Heart (tissue), 3 donors: ENCODE results near the gene TTL.

DNA sequence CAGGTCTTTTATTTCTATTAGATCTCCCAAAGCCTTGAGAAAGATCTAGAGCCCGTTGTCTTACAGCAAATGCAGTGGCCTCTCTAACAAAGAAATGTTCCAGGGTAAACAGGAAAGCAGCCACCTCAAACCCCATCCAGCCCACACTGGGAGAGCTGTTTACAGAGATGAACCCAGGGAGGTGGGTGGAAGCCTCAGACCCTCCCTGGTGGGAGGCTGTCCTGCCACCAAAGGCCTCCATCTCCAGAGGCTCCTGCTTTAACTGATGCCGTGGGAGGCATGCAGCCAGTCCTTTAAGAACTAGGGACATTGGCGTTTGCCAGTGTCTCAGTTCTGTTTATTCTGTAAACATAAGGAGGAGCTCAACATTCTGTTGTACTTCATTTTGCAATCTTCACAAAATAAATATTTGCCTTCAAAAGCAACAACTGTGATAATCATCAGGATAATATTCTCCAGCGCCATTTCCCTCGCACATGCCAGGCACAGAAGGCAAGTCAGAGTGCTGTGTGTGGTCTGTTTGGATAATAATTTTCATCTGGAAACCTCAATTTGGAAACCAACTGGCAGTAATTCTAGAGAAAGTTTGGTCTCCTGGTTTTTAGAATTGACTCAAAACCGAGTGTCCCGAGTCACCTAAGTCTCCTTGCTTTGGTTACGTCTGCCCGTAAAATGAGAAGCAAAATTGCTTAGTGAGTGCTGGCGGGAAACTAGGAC, 6.7 kb downstream of the EDAR start:
- RAMPAGE, long total RNA, 2 experiments, result no peak in any of the 2 experiments

DNA sequence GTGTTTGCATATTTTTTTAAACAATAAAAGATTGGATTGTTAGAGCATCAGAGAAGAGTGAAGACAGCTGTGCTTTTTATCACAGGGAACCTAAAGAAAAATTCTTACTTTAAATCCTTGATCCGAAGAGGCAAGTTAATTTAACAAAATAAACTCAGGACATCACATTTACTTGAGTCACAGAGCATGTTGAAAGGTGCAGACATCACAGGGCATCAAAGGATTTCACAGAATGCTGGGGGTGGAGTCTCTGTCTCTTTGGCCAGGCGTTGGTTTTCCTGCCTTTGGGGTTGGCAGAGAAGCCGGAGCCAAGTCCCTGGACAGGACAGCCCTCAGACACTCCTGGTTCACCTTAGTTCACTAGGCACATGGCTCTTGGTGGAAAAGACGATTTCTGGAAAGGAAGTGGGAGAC, 56.3 kb downstream of the SH3RF3 start:
- RAMPAGE, long total RNA, 2 experiments, result no peak in any of the 2 experiments

DNA sequence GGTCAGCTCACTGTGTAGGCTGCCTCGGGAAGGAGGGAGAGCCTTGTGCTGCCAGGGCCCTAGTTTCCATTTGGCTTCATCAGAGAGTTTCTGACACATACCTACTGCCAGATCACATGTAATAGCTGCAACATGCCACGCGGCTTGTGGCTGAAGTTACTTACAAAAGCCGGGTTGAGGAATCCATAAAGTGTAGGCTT, 129.9 kb downstream of the SH3RF3 start:
- RAMPAGE, long total RNA, 2 experiments, result no peak in any of the 2 experiments

DNA sequence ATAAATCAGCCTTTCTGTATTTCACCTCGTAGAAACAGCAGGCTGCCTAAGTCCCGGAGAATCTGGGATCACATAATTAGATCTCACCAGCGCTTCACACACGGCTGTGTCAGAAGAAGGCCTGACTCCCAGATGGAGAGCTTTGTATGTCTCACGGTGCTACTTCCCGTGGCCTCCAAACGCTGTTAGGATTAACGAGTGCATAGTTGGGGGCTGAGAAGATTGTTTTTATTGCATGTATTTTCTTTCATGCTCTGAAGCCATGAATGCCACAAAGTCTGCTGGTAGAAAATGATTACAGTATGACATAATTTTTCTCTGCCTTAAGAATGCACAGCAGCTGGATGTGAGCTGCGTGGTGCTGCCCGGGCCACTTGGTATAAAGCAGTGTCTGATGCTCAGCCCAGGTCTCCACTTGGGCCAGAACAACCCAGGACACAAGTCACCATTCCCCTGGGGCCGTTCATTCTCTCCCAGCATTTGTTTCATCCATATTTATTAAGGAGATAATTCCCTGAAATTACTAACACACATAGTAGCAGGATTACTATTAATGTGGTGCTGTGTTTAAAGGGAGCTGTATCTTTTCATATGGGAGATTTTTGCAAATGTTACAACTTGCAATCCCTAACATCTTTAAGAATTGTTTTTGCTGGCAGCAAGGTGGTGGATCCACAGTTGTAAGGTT, 166.4 kb downstream of the SEPTIN10 start:
- RAMPAGE, long total RNA, 2 experiments, result no peak in any of the 2 experiments

- RAMPAGE, long total RNA, 2 experiments, result no peak in any of the 2 experiments
Observed at GRCh38 chr2:109631888-109632682, 17.9 kb downstream of the SOWAHC start.

DNA sequence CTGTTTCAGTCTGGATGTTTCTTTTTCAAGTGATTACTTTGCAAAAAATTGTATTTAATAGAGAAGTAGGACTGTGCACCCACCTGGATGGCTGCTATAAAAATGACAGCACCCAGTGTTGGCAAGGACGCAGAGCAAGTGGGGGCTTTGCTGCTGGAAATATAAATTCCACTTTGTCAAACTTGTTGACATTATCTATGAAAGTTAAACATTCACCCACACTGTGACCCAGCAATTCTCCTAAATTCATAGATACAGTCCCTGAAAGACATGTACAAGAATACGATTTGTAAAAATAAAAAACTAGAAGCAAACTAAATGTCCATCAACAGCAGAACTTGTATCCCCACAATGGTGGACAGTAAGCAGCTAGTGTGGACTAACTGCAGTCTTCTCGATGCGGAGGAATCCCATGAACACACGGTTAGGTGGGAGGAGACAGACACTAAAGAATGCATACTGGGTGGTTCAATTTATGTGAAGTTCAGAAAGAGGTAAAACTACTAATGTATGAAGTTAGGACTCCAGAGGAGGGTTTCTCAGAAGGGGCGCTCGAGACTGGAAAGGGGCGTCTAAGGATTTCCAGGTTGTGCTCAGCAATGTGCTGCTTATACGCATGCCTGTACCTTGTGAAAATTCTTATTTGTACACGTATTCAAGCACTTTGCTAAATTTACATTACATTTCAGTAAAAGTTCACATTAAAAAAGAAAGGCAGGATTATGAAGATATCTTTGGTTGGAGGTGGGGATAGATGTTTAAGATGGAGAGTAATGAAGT, 66.8 kb downstream of the SOWAHC start:
- RAMPAGE, long total RNA, 2 experiments, result no peak in any of the 2 experiments

GRCh38 chr2:109702241-109703083, 88.3 kb downstream of the SOWAHC start:
- RAMPAGE, long total RNA, 2 experiments, result no peak in any of the 2 experiments

DNA sequence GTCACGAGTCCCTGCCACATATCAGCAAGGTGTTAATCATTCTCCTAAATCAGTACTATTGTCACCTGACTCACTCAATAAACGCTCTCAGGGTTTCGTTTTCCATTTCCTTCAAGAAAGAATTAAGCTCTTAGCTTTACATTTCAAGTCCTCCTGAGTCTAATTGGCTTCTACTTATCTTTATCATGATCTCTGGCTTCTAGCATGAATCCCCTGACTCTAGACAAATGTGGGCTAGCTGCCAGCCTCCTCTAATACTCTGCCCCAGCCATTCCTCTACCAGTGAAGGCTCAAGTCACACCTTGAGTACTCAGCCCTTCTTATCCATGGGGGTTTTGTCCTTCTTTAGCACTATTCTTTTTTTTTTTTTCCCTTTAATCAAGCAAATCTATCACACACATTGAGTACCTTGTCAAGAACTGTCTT, 20.0 kb downstream of the BUB1 start:
- RAMPAGE, long total RNA, 2 experiments, result no peak in any of the 2 experiments

GRCh38 chr2:111119662-111120130, 1.0 kb upstream of the BCL2L11 start:
- RAMPAGE, long total RNA, 2 experiments, result no peak in any of the 2 experiments

DNA sequence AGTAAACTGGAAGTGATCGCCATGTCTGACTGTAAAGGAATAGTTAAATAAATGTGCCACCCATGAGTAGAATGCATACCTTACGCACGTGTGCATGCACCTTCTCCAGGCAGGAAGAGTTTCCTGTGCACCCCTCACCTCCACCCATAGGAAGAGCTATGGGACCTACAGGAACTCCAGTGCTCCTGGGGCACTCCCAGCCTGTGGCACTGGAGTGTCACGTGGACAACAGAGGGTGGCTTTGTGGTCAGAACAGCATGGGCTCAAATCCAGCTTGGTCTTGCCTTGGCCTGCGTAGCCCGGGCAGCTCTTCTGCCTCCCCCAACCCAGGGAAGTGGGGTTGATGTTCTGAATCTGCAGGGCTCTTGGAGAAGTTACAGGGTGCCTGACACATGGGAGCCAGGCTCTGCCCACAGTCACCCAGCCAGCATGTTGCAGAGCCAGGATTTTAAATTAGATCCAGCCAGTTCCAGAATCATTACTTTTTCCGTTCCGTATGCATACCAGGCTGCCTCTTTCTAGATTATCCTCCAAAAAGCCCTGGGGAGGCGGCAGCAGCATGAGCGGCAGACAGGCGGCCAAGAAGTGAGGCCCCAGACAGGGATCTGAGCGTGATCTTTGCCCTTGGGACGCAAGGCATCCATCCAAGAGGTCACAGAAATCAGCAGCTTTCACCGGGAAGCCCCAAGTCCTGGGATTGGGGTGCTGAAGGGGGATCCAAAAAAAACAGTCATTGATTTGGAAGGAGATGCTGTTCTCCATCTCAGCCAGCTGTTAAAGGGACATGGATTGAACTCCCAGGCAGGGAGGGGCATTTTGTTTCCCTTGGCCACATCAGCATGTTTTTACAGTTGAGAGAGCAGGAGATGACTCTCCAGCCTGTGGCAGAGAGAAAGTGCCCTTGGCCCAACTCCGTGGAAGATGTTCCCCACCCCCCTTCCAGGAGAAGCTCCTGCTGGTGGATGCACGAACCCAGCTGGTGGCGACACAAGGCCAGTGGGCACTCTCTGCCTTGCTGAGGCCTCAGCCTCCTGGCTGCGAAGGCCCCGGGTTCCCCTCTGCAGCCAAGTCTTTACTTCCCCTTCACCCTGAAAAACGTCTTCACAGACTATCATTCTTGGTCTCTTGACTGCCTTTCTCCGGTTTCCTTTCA, 265.8 kb downstream of the ANAPC1 start:
- RAMPAGE, long total RNA, 2 experiments, result no peak in any of the 2 experiments

DNA sequence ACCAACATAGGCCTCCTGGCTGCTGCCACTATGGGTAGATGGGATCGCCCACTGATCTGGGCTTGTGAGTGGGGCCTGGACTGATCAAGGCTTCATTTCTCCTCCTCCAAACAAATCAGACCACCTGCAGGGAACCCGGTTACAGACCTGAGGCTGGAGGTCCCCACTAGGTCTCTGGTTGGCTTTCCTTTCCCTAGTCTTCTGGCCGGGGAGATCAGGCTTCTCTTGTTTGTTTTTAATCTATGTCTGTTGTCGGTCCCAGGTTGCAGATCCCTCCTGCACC, 253.3 kb downstream of the ANAPC1 start:
- RAMPAGE, long total RNA, 2 experiments, result no peak in any of the 2 experiments

GRCh38 chr2:111662934-111663406, 221.0 kb downstream of the ANAPC1 start:
- RAMPAGE, long total RNA, 2 experiments, result no peak in any of the 2 experiments

DNA sequence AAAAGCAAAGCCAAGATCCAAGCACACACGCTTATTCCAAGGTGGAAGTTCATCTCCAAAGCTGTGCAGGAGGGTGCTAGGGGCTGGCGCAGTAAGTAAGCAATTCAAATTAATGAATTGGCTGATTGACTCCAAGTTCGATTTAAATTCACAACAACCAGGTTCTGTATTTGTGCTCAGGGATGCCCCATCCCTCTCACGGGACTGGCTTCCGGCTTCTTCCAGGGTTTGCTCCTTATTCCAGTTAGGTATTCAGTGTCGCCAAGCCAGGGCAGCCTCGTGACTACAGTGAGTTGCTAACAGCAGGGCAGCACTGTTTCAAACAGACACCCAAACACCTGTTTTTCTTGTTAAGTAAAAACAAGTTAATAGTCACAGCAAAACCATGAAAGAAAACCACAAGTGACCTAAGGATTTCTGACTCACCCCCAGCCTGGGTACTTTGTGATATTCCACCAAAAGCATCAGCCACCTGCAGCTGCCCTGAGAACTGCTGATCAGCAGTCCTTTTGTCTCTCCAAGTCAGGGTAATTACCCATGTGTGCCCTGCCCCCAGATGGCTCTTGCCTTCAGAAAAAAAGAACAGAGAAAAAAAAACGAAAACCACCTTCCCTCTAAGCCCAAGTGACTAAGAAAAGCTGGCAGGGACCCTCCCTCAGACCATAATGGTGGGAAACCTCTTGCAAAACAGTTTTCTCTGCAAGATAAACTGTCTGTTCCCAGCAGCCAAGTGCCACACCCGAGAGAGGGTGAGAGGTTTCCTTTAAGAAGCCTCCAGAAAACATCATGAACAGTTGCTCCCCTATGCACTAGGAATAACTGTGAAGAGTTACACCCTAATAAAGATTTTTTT, 178.2 kb downstream of the ANAPC1 start:
- RAMPAGE, long total RNA, 2 experiments, result no peak in any of the 2 experiments

DNA sequence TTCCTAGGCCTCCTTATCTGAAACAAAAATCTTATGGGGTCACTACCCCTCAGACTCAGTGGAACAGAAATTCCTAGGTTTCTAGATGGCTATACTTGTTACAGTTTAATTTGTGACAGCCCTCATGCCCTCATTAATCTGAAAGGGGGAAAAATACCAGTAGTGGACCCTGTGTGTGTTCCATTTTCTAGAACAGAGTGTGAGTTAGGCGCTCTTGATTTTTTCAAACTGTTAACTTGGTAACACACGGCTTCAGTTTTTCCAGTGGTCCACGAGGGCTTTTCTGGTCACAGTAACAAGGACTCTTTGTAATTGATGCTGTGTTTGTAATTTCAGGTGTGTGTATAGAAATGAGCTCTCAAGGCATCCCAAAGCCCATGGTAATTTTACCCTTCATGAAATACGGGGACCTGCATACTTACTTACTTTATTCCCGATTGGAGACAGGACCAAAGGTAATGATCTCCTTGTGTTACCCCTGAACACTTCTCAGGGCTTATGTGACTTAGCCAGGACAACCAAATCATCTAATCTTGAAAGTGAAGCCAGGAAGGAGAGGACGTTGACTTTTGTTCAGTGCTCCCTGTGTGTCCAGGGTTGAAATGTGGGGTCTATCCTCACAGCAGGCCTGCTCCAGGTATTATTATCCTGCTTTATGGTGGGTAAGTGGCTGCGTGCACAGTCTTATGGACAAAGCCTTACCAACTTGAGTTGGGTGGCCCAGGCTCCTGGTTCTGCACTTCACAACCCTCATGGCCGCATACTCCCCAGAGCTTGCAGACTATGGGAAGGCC, 45.3 kb upstream of the TMEM87B start:
- RAMPAGE, long total RNA, 2 experiments, result no peak in any of the 2 experiments

GRCh38 chr2:112058701-112059342, 3.8 kb downstream of the TMEM87B start:
- RAMPAGE, long total RNA, 2 experiments, result no peak in any of the 2 experiments

DNA sequence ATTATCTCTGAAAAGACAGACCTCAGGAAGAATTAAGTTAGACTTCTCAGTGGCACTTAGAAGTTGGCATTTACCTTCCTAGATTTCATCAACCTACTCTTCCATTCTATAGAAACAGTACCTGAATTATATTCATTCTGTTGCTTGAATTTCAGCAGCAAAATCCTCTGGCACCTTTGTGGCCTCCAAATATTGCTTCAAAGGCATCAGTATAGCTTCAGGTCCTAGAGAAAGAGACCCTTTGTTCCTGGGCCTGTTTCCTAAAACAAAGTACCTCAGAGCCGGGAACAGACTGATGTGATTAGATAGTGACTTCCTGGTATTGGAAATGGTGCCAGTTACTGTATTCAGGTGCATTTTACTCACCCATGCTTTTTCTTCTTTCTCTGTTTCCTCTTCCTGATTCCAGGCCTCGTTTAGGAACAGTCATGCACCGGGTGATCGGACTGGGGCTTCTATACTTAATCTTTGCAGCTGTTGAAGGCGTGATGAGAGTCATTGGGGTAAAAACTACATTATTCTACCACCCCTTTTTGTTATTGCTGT, 34.2 kb downstream of the TMEM87B start:
- RAMPAGE, long total RNA, 2 experiments, result no peak in any of the 2 experiments

GRCh38 chr2:112155908-112156547, 17.8 kb downstream of the FBLN7 start:
- RAMPAGE, long total RNA, 2 experiments, result no peak in any of the 2 experiments

DNA sequence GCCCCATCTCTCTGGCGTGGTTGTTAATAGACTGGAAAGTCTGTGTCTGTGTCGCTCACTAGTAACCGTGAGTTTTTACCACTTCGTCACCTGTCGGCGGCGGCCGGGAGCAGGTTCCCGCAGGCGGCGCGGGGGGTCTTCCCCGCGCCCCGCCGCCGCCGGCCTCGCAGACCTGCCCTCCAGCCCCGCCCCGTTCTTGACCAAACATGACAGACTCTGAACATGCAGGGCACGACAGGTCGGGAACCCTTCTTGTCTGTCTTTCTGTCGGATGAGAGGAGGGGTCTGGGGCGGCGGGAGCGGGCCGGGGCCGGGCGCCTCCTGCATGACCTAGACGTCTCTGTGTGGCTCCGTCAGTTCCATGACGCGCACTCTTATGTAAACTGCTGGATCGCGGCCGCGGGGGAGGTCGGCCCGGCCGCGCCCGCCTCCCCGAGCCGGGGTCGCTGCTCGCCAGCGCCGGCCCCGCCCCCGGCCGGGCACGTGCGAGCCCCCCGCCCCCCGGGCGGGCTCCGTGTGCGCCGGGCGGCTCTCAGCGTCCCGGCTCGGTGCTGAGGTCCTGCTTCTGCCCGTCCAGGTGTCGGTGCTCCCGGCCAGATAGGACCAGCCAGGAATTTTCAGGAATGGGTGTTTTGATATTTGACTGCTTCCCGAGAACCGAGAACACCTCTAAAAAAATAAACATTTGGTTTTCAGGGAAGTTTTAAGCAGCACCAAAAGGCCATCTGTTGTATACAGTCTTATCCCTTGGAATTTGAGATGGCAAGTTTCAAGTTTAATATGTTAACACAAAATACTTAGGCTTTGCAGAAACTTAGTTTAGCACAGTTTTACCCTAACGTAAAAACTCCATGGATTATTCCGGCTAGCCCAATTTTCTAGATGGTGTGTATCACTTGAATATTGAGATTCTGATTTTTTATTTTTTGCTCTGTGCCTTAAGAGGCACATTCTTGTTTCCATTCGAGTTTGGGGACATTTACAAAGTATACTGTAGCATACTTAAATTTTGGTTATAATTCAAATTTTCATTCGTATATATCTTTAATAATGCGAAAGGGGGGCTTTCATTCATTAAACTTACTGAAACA, 737 bp downstream of the ZC3H6 start:
- RAMPAGE, long total RNA, 2 experiments, result no peak in any of the 2 experiments

DNA sequence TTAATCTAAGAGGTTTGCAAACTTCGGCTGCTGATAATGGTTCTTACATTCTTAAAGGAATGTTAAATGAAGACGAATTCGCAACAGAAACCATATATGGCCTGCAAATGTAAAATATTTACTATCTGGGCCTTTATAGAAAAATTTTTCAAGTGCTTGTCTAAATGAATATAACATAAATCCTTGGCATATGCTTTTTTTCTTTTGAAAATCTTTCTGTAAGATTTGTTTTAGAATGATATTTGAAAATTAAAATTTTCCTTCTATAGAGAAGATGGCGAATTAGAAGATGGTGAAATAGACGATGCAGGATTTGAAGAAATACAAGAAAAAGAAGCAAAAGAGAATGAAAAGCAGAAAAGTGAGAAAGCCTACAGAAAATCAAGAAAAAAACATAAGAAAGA, 24.2 kb downstream of the ZC3H6 start:
- RAMPAGE, long total RNA, 2 experiments, result no peak in any of the 2 experiments

- RAMPAGE, long total RNA, 2 experiments, result no peak in any of the 2 experiments
Observed at GRCh38 chr2:112481384-112482504, at the start of gene TTL. Gene TTL, plus strand, starts transcription at chr2:112482156.